Mammary microvascular endothelial cell (primary cell): ENCODE measurements around the genes EPHB3 and C3orf70.

DNA sequence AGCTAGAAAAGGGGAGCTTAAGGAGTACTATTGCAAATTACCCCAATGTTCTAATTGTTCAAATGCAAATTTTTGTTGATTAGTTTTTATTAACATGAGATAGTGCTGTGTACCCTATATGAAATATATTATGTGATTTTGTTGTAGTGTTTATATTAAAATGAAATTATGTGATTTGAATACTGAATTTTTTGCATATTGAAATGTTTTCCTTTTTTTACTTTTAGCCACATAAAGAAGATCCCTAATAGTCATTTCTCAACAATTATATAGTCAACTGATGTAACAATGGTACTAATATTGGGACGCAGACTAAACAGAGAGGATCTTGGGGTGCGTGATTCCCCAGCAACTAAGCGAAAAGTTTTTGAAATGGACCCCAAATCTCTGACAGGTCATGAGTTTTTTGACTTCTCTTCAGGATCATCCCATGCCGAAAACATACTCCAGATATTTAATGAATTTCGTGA is 14.7 kb downstream of the KLHL24 start:
- RAMPAGE, long total RNA: no peak

- RAMPAGE, long total RNA: no peak
Observed at GRCh38 chr3:183803917-183804493, 21.4 kb downstream of the MAP6D1 start.

- RAMPAGE, long total RNA: no peak
Observed at GRCh38 chr3:183815123-183816077, 10.0 kb downstream of the MAP6D1 start.

DNA sequence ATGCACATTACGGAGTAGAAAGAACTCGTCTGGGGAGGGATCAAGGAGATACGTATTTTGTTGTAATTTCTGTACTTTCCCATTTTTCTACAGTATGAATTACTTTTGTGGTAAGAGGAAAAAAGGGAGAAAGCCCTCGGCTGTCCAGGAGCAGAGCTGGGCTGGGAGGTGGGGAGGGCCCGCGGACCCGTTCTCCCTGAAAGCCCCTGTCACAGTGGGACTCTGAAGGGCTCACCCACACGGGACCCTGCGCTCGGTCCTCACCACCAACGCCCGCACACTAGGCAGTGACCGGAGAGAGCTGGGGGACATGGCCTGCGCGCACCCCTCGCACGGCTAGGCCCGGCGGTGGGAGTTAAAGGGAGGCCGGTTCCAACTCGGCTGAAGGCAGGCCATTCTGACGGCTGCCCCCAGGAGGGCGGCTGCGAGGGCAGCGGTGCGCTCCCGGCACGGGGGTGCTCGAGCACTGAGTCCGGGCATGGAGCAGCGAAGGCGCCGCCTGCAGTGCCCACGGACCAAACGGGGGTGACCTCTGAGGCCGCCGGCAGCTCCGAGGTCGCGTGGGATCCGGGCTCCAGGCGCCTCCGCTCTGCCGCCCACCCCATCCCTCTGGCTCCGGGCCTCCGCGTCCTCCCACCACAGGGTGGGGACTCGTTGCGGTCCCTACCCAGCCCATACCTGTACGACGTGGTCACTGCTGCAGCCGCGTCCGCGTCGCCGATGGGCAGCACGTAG is 741 bp downstream of the MAP6D1 start:
- RAMPAGE, long total RNA: no peak

- RAMPAGE, long total RNA: no peak
Observed at GRCh38 chr3:183913124-183913582, 28.5 kb upstream of the PARL start.

- RAMPAGE, long total RNA: no peak
Observed at GRCh38 chr3:184017104-184017296, 684 bp downstream of the ABCC5 start.

DNA sequence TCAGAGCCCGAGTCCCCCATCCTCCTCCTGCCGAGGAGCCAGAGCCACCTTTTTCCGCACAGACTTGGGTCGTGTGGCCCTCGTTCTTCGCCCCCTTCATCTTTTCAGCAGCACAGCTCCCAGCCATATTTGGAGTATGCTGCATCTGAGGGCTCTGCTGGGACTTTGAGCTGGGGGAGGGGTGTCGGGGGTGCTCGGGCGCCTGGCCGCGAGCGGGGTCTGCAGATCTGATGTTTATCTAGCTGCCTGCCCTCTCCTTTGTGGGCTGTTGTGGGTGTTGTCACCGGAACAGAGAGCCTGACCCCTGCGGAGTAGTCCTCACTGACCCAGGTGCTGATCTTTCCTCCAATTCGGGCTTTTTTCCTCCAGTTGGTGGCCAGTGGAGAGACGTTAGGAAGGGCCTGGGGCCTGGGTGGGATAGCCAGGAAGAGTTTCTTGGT is 961 bp downstream of the DVL3 start:
- RAMPAGE, long total RNA: no peak

- RAMPAGE, long total RNA: no peak
Observed at GRCh38 chr3:184167391-184168466, 6.9 kb upstream of the AP2M1 start.

DNA sequence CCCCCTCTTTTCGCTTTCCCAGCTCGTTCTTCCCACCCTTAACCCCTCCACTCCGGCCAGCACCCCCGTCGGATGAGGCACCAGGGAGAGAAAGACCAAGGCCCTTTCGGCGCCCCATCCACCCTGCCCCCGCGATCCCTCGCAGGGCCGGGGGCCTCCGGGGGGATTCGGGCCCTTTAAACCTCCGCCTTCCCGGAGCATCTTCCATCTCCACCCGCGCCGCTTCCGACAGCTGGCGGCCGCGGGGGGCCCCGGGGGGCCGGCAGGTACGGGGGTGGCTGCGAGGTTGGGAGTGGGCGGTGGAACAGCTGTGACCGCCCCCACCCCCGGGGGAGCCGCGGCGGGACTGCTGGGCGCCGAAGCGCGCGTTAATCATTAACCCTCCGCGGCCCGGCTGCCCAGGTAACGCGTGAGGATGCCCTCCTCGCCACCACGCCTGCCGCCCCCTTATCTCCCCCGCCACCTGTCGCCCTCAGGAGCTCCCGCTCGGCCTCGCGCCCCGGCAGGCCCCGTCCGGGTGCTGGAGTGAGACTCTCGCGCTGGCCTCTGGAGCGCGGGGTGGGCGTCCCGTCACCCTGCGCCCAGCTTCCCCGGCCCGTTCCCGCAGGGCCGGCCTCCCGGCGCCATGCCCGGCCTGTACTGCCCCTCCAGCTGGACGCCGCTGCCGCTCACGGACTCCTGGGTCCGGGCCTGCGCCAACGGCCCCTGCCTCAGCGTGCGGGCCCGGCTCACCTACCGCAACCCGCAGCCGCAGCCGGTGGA is 700 bp downstream of the VWA5B2 start:
- RAMPAGE, long total RNA: no peak

- RAMPAGE, long total RNA: no peak
Observed at GRCh38 chr3:184306231-184306563, 7.2 kb downstream of the PSMD2 start.

- RAMPAGE, long total RNA: no peak
Observed at GRCh38 chr3:184323635-184324423, 9.4 kb downstream of the EIF4G1 start.

DNA sequence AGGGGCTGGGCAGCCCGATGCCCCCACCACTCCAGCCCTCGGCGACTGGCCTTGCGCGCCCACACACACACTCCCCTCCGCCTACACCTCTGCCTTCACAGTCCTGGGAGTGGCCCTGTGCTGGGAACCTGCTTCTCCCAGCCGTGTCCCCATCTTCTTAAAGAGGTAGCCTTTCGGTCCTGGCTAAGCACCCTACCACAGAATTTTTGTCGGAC is 1.1 kb upstream of the FAM131A start:
- RAMPAGE, long total RNA: no peak

GRCh38 chr3:184492213-184492535 is 69.4 kb upstream of the EPHB3 start:
- RAMPAGE, long total RNA: no peak

GRCh38 chr3:184524988-184525267 is 36.7 kb upstream of the EPHB3 start:
- RAMPAGE, long total RNA: no peak

- RAMPAGE, long total RNA: no peak
Observed at GRCh38 chr3:184561046-184562205, at the start of gene EPHB3. Gene EPHB3, plus strand, starts transcription at chr3:184561785.

DNA sequence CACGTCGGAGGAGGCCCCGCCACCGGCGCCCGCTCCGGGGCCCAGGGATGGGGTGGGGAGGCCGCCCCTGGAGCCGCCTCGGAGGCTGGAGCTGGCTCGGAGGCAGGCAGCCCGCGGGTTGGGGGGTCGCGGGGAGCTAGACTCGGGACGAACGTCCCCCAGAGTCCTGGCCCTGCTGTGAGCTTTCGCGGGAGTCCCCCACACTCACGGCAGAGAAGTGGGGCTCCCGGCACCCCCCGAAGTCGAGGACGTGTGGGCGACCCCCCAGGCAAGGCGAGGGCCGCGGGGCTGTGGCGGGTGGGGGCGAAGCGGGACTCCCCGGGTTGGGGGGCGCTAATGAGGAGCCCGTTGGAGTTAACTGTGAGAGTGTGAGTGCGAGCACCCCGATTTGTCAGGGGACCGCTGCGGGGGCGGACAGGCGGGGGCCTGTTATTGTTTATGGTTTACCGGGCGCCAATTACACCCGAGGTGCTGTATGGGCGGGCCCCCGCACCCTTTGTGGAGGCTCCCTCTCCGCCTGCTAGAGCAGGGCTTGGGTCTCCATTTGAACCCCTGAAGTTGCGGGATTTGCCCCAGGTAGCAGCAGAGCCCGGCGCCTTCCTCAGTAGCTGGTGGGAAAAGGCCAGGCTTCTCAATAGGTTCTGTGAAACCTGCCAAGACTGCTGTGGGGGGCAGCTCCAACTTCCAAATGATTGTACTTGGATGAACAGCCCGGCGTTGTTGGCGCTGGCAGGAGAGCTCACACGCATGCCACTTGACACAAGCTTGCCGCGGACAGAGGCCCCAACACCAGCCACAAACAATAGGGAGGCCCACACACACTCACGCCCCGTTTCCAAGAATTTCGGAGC is 1.1 kb downstream of the EPHB3 start:
- RAMPAGE, long total RNA: no peak

- RAMPAGE, long total RNA: no peak
Observed at GRCh38 chr3:184583344-184584435, 22.1 kb downstream of the EPHB3 start.

DNA sequence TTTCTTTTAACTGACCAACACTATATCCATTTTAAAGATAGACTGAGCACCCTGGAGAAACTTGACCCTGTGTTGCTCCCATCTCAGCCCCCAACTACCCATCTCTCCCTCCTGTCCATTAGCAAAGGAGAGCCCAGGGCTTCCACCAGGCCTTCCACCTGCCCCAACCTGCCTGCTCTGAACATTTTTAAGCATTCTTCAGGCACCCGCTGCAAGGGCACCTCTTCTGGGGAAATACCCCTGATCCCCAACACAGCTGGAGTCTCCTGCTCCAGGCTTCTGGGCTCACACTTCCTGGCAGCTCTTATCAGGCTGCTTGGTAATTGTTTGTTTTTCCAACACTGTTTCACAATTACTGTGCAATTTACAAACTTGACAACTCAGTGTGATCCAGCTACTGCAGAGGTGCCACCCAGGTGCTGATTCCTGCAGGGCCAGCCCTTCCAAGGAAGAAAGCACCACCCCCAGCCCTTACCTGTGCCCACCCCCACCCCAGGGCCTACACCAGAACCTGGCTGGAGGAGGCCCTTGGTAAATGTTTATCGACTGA is 66.6 kb downstream of the MAGEF1 start:
- RAMPAGE, long total RNA: no peak

GRCh38 chr3:184747926-184748917 is 36.4 kb upstream of the MAGEF1 start:
- RAMPAGE, long total RNA: no peak

DNA sequence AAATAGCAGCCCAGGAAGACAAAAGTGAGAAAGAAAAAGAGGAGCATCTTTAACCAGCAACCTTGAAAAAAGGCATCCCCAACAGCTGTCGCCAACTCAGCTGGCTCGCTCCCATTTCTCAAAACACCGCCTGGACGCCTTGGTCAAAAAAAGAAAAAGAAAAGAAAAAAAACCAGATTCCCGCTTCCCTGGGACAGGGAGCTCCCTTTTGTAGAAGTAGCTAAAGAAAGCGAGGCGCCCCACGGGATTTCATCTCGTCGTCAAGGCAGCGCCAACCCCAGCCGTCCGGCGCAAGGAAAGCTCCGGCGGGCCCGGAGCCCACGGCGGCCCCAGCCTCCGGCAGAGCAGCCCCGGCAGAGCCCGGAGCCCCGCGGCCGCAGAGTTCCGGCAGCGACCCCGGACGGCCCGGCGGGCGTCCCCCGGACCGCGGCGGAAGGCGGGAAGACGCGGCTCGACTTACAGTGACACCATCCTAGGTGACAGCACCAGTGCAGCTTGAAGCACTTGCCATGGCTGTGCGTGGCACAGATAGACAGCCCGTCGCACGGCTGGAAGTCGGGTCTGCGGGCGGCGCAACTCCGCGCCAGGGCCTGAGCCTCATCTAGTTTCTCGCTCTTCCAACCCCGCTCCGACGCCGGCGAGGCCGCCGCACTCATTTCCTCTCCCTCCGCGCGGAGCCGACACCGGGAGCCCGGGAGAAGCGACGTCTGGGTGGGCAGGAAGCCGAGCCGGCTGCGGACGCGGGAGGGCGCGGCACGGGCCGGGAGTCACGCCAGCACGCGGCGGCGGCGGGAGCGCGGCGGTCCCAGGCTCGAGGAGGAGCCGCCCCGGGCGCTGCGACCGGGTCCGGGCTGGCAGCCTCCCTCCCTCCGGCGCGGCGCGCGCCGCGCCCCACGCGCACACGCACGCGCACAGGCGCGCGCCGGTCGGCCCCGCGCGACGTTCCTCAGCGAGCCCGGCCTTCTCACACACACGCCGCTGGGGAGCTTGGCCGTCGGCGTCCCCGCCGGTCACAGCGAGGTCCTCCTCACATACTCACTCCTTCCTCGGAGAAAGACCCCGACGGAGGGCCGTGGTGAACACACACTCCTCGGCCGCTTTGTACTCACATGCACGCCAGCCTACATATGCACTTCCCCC is at the start of gene C3orf70:
TSS of gene C3orf70 (minus strand) at position 893 of the 1,140 bp plus-strand sequence.
- RAMPAGE, long total RNA: no peak